Vagina (tissue), 1 donor: ENCODE measurements around a stretch of chr13.

GRCh38 chr13:98307426-98308123 lies 130.5 kb upstream of the RNF113B start:
- PRO-cap: no peak
- RAMPAGE, long total RNA: no peak

DNA sequence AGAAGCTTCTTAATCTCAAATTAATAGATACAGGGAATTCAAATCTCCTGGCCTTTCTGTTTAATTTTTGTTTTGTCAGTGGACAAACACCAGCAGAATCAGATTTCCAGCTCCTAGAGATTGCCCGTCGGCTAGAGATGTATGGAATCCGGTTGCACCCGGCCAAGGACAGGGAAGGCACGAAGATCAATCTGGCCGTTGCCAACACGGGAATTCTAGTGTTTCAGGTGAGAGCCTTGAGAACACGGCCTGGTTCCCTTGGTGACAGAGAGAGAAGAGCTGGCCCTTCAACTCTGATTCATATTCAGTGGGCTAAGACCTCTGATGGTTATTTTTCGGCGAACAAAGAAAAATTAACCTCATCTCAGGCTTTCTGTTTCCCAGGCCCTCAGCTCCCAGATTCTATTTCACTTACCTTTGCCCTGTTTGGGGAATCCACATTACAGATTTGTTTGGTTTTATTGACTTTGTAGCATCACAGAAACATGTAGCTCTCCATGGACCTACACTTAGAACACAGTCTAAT lies 191.3 kb downstream of the STK24 start:
- PRO-cap: no peak
- RAMPAGE, long total RNA: no peak

DNA sequence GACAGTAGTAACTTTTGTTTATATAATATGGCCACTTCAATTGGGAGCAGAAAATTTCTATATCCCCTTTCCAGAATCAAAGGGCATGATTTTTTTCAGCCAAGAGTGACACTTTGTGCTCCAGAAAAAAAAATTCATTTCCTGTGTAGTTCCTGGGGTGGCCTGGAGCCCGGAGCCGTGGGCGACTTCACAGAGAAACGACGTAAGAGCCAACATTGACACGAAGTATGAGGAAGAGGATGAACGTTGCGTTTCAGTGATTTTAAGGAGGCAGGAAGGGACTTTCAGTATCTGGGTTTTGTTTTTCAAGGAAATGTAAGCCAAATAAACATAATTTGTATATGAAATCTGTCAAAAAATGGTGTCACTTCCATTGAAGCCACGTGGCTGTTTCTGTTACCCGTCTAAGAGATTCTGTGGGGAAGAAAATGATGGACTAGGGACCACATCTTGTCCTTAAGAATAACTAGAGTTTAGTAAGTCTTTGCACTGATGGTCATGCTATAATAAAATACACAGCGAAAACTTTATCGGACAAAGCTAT lies 187.5 kb downstream of the STK24 start:
- PRO-cap: no peak
- RAMPAGE, long total RNA: no peak

DNA sequence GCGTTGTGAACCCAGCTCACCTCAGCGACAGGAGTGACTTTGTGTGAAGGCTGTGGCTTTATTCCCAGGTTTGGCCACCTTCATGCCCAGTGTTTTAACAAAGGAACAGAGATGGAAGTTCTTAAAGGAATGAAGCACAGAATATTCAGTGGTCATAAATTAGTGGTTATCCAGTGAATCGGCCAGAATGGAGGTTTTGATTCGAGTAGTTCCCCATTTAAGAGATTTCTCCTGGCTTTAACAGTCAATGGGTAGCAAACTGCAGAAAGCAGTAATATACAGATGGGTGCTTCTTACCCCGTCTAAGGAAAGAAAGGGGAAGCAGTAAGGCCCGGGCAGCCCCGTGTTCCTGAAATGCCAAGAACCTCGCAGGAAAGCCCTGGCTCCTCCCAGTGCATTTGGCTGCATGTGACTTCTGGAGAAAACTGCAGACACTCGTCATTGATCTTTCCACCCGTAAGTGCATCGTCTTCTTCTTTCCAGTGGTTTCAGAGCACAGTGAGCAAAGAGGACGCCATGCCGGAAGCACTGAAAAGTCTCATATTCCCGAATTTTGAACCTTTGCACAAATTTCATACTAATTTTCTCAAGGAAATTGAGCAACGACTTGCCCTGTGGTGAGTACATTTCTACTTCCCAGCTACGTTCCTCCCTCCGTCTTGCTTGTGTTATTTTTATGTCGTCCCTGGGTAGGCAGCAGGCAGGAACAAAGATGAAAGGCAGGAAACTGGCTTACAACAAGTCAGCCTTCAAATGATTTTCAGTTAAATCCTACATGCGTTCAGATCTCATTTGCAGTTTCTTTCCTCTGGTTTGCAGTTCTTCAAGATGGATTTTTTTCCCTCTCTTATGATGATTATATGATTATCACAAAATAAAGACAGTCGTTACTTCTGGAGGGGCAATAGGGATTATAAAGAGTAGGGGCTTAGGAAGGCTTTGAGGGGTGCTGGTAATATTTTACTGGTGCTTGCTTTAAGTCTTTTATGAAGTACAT lies 165.2 kb downstream of the STK24 start:
- PRO-cap: no peak
- RAMPAGE, long total RNA: no peak

DNA sequence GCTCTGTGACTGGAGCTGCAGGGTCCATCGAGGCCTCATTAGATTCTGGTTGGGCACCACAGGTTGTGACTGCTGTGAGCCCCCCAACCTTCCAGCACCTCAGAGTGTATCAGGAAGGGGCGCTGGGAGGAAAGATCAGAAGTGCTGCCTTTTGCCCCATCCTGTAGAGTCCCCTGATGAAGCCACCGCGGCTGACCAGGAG lies 136.5 kb downstream of the STK24 start:
- PRO-cap: no peak
- RAMPAGE, long total RNA: no peak

- PRO-cap: no peak
- RAMPAGE, long total RNA: no peak
These were observed 131.5 kb downstream of the STK24 start for GRCh38 chr13:98445075-98446048.

GRCh38 chr13:98503435-98503753 lies 73.5 kb downstream of the STK24 start:
- PRO-cap: unidirectional peak, minus-strand start at chr13:98503593
- RAMPAGE, long total RNA: no peak

GRCh38 chr13:98507558-98508052 lies 69.3 kb downstream of the STK24 start:
- PRO-cap: no peak
- RAMPAGE, long total RNA: no peak

GRCh38 chr13:98509621-98510113 lies 67.2 kb downstream of the STK24 start:
- PRO-cap: no peak
- RAMPAGE, long total RNA: no peak

GRCh38 chr13:98516758-98517110 lies 60.2 kb downstream of the STK24 start:
- PRO-cap: no peak
- RAMPAGE, long total RNA: no peak

- PRO-cap: no peak
- RAMPAGE, long total RNA: start-site peak on the minus strand at chr13:98541392-98541457, 18 reads
These were observed 35.5 kb downstream of the STK24 start for GRCh38 chr13:98541126-98542090.

DNA sequence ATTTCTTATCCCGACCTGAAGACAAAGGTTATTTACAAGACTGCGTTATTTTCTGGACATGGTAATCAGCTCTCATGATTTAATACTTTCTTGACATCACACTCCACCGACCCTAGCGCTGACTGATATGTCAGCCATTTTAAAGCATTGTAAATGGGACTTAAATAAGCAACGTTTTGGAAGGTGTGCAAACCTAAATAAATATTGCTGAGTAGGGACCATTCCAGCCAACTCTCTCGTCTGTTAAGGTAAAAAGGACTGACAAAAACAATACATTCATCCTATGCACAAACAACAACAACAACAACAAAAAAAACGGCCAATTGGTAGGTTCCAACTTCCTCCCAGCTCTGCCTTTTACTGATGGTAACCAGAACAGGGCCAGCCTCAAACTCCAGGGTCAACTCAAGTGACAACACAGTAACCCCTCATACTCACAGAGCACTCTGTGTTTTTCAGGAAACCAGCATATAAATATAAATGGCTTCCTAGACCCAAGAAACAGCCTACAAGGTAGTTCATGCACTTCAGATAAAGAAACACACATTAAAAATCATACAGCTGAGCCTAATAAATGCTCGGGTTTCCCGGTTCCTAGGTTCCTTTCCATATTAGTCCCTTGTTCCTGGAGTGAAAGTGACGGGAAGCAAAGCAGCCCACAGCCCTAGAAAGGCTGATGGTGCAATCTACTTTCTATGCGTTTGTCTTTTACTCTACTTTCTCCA lies 34.7 kb downstream of the STK24 start:
- PRO-cap: no peak
- RAMPAGE, long total RNA: start-site peak on the minus strand centred at position 122 of the sequence, 29 bp wide, 18 reads

DNA sequence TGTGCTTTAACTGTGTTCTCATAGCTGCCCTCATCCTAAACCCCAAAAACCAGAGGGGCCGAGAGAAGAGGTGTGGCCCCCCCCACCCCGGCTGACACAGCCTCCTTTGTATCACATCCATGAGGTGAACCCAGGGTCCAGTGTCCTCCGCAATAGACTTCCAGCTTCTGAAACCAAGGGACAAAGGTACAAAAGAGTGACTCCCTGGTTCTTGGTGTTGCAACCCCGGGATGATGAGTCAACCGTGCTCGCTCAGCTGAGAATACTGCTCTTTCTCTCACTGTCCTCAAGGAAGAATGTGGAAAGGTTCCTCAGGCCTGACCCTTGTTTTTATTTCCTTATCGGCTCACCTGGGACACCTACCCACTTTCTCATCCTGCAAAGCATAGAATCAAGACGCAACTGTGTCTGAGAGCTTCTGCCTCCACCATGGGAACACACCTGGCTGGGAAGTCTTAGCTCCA lies 5.5 kb downstream of the SLC15A1 start:
- PRO-cap: no peak
- RAMPAGE, long total RNA: no peak

GRCh38 chr13:98784879-98785128 lies 32.3 kb upstream of the SLC15A1 start:
- PRO-cap: no peak
- RAMPAGE, long total RNA: no peak

- PRO-cap: no peak
- RAMPAGE, long total RNA: start-site peak on the minus strand at chr13:98830437-98830588, 27 reads
These were observed 77.9 kb upstream of the SLC15A1 start for GRCh38 chr13:98830292-98830821.

DNA sequence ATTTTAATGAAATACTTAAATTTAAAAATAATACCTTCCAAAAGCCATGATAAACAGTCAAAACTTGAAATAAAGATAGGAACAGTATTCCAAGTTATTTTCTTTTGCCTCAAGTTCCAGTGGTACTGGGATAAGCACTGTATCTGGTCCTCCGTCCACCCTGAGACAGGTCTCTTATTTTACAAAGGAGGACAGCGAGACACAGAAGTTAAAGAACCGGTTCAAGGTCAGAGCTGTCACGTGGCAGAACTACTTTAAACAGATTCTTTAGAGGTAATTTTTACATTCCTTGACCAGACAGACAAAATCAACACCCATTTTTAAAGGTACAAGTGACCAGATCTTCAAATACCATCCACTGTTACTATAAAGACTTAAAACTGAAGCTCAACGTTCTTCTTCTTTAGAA lies 10.4 kb upstream of the DOCK9 start:
- PRO-cap: no peak
- RAMPAGE, long total RNA: no peak

DNA sequence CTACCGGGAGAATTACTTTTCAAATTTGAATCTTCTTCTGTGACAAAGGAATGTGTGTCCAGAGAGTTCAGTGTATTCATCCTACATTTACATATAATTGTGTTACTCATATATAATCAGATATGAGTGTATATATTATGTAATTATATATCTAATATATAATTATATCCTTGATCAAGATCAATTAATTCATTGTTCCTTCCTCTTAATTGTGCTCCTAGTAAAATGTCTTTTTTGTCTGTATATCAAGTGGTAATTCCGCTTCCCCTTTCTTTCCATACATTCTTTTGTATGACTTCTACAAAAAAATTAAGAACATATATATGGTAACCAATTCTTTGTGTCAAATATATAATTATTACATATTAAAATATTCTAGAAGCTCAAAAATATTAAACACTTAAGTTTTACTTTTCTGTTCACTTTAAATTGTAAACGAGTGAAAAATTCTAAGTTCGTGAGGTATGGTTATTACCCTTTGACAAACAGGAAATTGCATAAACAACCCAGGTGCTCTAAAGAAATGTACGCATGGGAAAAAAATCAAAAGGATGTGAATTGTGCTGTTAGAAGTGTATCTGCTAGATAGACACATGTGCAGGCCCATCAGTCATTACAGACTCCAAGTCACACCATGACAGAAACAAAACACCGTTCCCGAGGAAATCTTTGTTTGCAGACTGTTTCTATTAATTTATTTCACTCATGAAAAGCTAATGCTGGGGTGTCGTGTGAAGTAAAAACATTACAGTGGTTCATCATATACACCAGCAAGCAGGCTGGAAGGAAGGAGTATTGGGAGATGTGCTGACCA lies 16.9 kb upstream of the DOCK9 start:
- PRO-cap: no peak
- RAMPAGE, long total RNA: no peak

DNA sequence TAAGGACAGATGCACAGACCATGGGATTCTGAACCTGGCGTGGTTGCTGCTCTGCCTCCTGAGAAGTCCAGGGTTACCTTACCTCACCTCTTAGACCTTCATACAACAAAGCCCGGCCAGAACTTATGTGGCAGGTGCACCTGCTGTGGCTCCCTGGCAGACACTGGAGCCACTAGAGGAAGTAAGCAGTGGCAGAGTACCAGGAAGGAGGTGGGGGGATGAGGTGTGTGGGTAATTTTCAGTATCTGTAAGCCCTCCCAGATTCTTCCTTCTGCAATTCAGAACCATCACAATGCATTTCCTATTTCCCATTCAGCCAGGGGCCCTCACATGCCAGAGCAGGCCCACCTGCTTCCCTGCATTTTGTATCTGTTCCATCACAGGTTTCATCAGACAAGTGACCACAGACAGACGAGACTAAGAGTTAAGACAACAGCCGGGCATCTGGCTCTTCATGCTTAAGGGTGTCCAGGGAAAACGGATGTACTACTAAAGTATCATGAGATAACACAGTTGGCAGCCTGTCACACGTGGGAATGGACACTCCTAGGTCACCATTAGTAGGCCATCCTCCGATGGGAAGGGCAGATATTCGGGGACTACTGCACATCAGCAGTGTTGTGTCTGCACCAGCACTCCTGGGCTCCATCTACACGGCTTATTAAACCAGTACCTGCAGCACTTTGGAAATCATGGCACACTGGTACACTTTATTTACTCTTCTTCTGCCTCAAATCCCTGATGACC lies 106.3 kb upstream of the DOCK9 start:
- PRO-cap: no peak
- RAMPAGE, long total RNA: no peak

- PRO-cap: no peak
- RAMPAGE, long total RNA: no peak
These were observed 83.8 kb upstream of the UBAC2 start for GRCh38 chr13:99116811-99117230.

DNA sequence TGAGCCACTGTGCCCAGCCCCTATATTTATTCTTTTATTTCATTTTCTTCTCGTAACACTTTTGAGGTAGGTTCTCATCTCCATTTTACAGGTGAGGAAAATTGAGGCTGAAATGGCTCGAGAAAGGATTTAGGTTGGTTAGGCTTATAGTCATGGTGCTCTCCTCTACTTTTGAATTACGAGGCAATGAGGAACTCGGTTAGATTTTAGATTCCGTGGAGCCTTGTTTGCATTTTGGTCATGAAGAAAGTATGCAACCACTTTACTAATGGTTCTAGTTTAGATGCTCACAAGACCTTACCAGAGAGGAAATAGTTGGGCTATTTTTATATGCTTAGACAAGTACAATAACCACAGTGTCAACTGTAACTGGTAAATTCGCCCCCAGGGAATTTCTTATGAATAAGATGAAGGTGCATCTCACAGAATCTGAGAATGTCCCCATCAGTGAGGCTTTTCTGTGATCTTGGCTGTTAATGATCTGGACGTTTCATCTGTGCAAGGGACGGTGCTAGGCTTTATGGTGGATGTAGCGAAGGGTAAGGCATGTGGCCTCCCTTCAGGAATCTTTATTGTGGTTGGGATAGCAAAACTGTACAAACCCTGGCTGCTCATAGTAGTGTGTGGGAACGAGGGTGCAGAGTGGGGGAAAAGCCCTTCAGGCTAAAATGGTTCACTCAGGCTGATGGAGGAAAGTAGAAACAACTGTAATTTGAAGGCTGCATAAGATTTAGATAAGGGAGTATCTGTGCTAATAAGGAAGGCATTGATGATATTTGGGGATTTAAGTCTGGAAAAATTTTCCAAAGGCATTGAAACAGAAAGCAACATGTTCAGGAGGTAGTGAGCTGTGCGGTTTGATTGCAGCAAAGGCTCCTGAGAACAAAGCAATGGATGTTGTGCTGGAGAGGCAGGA lies 28.2 kb downstream of the UBAC2 start:
- PRO-cap: no peak
- RAMPAGE, long total RNA: start-site peak on the plus strand centred at position 244 of the sequence, 611 bp wide, 14 reads